AG04449 (cell line): ENCODE results near the genes FMNL1, NSF and WNT3.

DNA sequence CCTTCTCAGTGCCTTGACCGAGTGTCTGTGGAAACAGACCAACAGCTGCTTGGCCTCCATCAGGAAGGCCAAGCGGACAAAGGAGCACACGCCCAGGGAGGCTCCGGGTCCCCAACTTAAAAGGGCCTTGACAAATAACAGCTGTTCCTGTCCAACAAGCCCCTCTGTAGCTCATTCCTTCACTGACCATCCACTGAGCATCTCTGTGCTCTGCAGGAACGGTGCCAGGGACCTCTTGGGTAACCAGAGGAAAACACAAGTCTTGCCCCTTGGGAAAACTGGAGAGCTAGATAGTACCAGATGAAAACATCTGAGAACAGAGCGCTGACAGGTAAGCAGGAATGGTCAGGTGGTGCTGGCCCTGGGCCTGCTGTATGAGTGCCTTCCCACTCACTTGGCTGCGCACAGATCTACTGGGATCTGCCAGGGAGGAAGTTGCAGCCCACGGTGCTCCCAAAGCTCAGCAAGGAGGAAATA lies 12.7 kb downstream of the DCAKD start:
- RRBS = no CpG with 5 or more reads among the region's 8 CpGs

- RRBS = no CpG with 5 or more reads among the region's 5 CpGs
Observed at GRCh38 chr17:45073572-45074236, 12.6 kb downstream of the NMT1 start.

- RRBS = no CpG with 5 or more reads among the region's 6 CpGs
Observed at GRCh38 chr17:45111257-45111762, 21.0 kb downstream of the PLCD3 start.

GRCh38 chr17:45136447-45136799 lies 936 bp downstream of the ACBD4 start:
- RRBS = no CpG with 5 or more reads among the region's 6 CpGs

GRCh38 chr17:45160230-45161325 lies 1.1 kb upstream of the HEXIM2 start:
- RRBS = 2% methylated on average over 2 of the region's 54 CpGs

- RRBS = no CpG with 5 or more reads among the region's 17 CpGs
Observed at GRCh38 chr17:45170788-45171830, 9.4 kb downstream of the HEXIM2 start.

- RRBS = 56% methylated on average over 3 of the region's 15 CpGs
Observed at GRCh38 chr17:45171831-45172517, 10.3 kb downstream of the HEXIM2 start.

GRCh38 chr17:45221096-45222006 lies at the start of gene FMNL1:
TSS of gene FMNL1 (plus strand) at chr17:45221885.
- RRBS = 2% methylated on average over 55 of the region's 96 CpGs

GRCh38 chr17:45222007-45222114 lies 176 bp downstream of the FMNL1 start:
- RRBS = 2% methylated on average over 9 of the region's 13 CpGs

GRCh38 chr17:45235184-45235652 lies 13.5 kb downstream of the FMNL1 start:
- RRBS = no CpG with 5 or more reads among the region's 5 CpGs

DNA sequence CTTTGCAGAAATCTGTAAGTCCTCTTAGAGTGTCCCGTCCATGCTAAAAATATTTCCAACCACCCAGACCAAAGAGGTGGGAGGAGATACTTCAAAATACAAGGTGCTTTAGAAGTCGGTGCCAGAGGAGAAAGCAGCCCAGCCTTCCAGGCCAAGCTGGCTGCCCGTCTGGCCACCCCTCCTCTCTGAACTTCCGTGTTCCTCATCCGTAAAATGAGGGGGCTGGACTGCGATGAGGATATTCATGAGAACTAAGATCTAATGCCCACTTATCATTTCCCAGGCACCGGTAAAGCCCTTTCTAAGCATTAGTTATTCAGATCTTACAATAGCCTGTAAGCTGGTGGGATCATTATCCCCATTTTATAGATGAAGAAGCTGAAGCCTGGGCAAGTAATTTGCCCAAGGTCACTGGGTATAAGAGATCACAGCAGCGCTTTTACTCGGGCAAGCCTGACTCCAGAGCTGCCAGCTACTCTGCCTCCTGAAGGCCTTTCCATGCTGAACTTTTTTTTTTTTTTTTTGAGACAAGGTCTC lies 16.3 kb upstream of the SPATA32 start:
- RRBS = no CpG with 5 or more reads among the region's 9 CpGs

GRCh38 chr17:45934491-45934838 lies 40.1 kb downstream of the MAPT start:
- RRBS = no CpG with 5 or more reads among the region's 6 CpGs

GRCh38 chr17:45940839-45941302 lies 46.5 kb downstream of the MAPT start:
- RRBS = no CpG with 5 or more reads among the region's 3 CpGs

DNA sequence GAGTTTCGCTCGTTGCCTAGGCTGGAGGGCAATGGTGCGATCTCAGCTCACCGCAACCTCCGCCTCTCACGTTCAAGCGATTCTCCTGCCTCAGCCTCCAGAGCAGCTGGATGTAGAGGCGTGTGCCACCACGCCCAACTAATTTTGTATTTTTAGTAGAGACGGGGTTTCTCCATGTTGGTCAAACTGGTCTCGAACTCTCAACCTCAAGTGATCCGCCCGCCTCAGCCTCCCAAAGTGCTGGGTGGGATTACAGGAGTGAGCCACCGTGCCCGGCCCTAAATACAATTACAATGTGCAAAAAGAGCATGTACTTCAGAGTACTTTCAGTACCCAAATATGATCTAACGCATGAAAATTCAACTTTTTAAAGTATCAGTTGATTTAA lies 24.9 kb downstream of the KANSL1 start:
- RRBS = no CpG with 5 or more reads among the region's 16 CpGs

- RRBS = no CpG with 5 or more reads among the region's 3 CpGs
Observed at GRCh38 chr17:46173219-46173782, 19.9 kb downstream of the KANSL1 start.

DNA sequence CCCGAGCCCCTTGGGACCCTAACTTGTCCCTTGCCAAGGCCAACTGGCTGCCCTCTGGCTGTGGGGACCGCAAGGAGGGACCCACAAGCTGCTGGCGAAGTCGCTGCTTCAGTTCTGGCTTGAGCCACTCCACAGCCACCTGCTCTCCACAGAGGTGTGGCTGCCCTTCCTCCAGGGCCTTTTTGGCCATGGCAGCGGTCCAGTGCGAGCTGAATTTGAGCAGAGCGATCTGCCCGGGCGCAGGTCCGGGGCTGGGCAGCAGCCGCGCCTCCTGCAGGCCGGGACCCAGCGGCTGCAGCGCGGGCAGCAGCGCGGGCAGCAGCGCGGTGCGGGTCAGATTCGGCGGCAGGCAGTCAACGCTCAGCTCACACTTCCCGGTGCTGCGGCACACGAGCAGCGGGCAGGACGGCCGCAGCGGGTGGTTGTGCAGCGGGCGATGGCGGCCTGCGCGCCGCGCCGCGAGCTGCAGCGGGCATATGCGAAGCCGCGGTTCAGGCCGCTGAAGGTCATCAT lies 35.0 kb upstream of the LRRC37A start:
- RRBS = no CpG with 5 or more reads among the region's 45 CpGs

DNA sequence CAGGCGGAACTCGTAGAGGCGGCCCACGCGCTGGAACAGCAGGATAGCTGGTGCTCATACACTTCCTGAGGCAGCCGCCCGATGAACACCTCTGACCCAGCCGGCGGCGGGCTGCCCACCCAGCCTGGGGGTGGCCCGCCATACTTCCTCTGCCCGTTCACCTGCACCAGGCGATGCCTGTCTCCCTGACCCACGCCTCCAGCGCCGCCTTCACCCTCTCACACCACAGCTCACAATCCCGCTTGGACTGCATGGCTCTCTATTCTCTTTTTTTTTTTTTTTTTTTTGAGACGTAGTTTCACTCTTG lies 34.6 kb upstream of the LRRC37A start:
- RRBS = no CpG with 5 or more reads among the region's 18 CpGs

DNA sequence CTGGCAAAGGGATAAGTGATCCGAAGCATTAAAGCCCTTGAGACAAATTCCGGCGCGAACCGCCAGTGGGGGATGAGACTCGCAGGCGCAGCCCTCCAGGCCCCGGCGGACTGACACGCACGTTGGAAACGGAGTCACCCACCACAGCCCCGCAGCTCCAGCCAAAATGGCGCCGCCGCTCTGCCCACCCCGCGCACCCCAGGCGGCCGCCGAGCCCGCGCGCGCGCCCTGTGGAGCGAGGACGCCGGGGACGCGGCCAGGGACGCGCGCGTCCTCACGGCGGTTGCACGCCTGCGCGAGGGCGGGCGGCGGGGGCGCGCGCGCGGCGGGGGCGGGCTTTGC lies at the start of gene NSF:
NSF (plus strand) TSS at position 279 of the 342 bp plus-strand sequence.
- RRBS = no CpG with 5 or more reads among the region's 50 CpGs

DNA sequence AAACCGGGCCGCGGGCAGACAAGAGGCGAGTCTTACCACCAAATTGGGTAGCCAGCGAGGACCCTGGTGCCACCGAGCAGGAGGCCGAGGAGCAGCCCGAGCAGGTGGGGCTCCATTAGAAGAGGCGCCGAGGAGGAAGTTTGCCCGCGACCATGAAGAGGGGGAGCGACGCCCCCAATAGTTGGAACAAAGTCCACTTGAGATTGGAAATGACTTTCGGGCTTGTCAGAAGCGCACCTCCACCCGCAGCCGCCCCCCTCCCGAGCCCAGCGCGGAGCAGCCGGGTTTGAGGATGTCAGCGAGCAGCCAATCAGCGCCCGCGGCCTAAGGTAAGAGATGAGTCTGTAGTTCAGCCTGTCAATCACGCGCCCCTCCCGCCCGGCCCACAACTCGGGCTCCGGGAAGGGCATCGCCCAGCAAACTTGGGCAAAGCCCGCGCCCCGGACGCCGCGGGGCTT lies at the start of gene WNT3:
WNT3 (minus strand) TSS at position 211 of the 458 bp plus-strand sequence.
- RRBS = 3% methylated on average over 15 of the region's 39 CpGs

- RRBS = 11% methylated on average over 29 of the region's 52 CpGs
Observed at GRCh38 chr17:46819120-46819953, 845 bp upstream of the WNT3 start.